Panc1 (cell line): Measurements from ENCODE around the gene SLC7A1.

DNA sequence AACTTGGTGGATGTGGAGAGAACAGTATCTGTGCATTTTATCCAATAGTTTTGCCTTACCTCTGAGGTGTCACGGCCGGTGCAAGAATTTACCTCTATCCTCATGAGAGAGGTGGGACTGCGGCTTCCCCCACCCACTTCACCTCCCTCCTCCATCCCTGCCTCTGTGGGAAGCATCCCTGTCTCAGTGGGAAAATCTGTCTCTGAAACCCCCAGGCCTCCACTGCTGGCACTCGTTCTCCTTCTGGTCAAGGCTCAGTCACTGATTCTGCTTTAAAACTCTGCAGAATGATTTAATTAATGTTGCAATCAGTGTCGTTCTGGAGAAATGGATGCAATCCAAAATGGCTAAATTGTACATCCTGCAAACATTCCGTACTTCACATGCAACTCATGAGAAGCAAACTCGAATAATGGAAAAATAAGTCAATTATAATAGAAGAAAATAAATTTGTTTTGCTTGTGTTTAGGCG, 5.5 kb downstream of the RASL11A start:
- RRBS, 2 experiments = no CpG with 5 or more reads among the region's 8 CpGs

DNA sequence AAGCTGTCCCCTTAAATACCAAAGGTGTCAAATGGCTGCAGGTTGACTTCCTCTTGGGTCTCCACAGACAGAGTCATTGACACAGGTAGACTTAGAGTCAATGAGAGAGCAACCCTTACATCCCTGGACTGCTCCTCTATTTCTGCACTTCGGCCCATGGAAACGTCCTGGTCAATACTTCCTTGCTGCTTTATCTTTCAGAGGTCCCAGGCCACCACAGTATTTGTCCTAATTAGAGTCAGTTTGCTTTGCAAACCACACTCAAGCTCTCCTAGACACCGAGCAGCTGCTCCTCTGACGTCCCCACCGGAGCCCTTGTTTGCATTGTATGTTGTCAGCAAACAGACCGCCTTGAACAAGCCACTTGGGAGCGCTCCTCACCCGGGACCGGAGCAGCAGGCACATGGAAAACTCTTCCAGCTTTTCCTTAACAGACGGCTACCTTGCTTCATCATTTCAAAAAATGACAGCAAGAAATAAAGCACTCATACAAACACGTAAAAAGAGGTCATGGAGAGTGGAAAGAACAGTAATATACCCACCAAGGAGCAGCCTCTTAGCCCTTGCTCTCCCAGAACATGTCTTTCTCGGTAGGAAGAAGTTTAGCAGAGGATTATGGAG, 51.5 kb upstream of the GTF3A start:
- RRBS, 2 experiments = 8 to 17% methylated on average over 3 of the region's 12 CpGs

GRCh38 chr13:27404516-27405291, 19.7 kb upstream of the GTF3A start:
- RRBS, 2 experiments = 71 to 83% methylated on average over 7 of the region's 21 CpGs

- RRBS, 2 experiments = no CpG with 5 or more reads among the region's 4 CpGs
These were observed 5.9 kb downstream of the GTF3A start for GRCh38 chr13:27430133-27430872.

- RRBS, 2 experiments = no CpG with 5 or more reads among the region's 2 CpGs
These were observed 60.5 kb downstream of the LNX2 start for GRCh38 chr13:27559824-27560137.

DNA sequence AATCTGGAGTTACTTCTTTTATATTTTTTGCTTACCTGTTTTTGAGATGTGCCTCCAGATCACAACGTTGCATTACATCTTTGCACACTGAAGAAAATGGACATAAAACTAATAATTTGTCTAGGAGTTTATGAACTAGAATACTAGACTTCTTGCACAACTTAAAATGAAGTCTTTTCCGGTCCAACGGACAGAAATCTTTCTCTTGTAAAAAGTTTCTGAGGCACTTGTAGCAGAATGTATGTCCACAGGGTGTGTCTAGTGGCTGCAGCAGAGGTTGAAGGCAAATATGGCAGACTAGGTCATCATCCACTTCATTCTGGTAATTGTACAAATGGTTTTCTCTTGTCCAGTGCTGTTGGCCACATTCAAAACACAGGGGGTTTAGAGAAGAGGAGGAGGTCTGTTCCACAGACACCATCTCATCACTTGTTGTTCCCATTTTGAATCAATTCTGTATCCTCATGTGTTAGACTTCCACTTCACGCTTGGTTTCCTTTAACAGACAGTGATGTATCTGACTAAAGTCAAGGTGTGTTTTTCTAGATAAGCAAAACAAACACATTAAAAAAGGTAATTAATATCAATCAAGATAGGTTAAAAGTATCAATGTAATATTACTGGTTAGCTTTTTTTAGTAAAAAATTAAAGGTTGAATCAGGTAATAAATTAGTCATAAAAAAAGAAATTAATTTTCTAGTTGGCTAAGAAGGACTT, 38.9 kb downstream of the LNX2 start:
- RRBS, 2 experiments = no CpG with 5 or more reads among the region's 4 CpGs

DNA sequence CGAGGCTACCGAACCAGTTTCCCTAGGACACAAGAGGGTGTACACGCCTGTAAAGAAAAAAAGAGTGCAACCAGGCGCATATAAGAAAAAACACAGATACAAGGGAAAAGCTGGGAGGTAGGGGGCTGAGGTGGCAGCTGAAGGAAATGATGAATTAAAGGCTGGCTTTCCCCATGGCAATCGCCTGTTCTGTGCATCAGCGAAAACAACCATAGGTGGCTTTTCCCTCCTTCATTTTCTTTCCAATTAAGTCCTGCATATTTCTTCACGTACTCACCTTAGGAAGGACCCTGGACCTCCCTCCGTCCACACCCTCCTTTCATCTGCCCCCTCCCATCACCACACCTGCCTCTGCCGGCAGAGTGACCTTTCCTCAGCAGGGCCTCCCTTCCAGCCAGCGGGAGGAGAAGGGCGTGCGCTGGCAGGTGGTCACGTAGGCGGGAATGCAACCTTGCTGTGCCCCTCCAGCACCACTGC, 60.9 kb downstream of the GSX1 start:
- RRBS, 2 experiments = no CpG with 5 or more reads among the region's 14 CpGs

- RRBS, 2 experiments = under 1 to 6% methylated on average over 31 to 35 of the region's 48 CpGs
These were observed 458 bp downstream of the CDX2 start for GRCh38 chr13:27968632-27969082.

DNA sequence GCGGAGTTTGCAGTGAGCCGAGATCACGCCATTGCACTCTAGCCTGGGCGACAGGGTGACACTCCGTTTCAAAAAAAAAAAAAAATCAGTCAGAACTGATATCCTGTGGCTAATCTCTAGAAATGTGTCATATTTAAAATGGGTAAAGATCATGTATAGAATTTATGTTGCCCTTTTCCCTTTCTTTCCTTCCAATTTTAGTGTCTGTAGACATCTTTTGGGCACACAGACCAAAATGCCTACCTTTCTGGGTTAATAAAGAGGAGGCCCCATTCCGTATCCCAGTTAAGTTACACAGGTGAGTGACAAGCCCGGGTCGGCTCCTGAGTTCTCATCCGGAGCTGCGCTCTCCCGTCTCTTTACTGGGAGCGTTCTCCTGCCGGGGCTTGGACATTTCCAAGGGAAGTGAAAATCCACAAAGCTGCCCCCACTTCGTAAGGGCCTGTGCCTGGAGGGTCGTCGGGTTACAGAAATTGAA, 6.0 kb upstream of the CDX2 start:
- RRBS, 2 experiments = 81 to 90% methylated on average over 2 to 3 of the region's 16 CpGs

DNA sequence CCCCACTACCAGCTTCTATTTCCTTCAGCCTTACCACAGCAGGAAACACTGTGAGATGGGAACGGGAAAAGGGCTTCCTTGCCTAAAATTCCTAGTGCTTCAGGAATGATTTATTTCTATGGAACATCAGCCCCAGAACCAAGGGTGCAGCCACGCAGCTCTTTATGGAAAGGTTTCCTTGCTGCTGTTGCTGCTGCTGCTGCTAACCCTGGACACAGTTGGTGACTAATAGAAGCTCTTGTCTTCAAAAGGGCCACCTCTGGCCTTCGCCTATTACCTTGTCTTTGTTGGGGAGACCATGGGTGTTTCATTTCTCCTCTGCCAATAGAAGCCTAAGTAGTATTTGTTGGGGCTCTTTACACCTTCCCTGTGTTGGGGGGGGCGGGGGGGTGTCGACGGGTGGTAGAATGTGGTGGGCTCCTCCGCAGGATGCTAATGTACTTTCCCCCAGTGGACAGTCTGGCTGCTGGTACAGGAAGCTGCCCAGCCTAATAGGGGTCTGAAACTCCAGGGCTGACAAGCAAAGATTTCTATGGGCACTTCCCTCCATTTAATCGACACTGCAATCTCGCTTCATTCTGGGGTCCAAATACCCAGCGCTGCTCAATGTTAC, 7.7 kb upstream of the CDX2 start:
- RRBS, 2 experiments = no CpG with 5 or more reads among the region's 10 CpGs

DNA sequence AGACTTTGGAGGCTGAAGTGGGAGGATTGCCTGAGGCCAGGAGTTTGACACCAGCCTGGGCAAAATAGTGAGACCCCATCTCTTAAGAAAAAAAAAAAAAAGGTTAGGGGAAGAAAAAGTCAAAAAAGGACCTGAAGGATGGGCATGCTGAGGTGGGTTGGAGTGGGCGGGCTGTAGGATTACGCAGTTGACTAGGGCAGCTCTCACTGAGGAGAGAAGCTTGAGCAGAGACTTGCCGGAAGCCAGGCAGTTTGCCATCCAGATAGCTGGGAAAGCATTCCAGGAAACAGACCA, 13.1 kb upstream of the SLC46A3 start:
- RRBS, 2 experiments = no CpG with 5 or more reads among the region's 3 CpGs

DNA sequence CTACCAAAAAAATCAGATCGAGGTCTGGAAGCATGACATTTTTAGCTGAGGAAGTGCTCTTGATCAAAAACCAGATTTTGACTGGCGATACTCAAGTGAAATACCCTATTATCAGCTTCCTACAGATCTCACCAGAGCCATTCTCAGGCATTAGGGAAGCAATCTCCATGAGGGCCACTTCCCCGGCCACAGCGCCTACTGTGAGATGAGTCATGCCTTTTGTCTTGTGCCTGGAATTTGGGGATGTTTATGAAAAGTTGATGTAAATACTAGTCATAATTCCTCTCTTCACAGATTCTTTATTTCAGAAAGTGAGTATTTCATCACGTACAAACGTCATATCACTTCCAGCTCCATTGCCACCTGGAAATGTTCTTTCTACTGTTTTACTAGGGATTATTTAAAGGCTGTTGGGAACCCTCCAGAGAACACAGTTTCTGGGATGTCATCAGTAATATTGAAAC, 25.3 kb upstream of the SLC46A3 start:
- RRBS, 2 experiments = no CpG with 5 or more reads among the region's 6 CpGs

DNA sequence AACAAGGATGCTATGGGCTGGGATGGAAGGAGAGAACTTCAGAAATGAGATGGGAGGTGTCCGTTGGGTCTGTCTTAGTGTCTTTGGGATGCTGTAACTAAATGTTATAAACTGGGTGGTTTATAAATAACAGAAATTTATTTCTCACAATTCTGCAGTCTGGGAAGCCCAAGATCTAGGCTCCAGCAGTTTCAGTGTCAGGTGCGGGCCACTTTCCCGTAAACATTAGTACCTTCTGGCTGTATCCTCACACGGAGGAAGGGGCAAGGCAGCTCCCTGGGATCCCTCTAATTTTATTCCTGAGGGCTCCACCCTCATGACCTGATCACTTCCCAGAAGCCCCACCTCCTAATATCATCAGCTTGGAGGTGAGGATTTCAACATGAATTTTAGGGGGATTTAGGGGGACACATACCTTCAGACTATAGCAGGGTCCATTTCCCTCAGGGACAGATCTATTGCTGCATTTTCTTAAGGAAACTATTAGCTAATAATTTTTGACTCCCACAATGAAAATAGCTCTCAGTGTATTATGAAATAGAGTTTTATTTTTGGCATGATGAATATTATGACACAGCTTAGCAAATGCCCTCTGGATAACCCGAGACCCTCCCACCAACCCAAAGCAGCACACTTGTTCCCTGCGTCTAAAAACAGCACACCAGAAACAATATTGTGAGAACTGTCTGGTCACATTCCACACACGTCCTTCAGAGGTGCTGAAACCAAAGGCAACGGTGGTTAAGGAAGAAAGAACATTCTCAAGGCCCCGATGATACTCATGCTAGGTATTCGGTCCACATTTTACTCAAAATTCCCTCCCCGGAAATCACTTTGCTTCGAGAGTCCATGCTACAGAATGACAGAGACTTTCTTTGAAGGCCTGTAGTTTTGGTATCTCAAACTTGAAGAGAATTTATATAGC, 157.0 kb downstream of the SLC7A1 start:
- RRBS, 2 experiments = no CpG with 5 or more reads among the region's 12 CpGs

GRCh38 chr13:29523944-29524483, 71.5 kb downstream of the SLC7A1 start:
- RRBS, 2 experiments = 79% methylated on average over 5 of the region's 23 CpGs; no CpG with 5 or more reads in 1 of the 2 experiments

GRCh38 chr13:29595303-29596141, at the start of gene SLC7A1:
SLC7A1 (minus strand) TSS chr13:29595688.
- RRBS, 2 experiments = 1 to 6% methylated on average over 37 of the region's 113 CpGs

DNA sequence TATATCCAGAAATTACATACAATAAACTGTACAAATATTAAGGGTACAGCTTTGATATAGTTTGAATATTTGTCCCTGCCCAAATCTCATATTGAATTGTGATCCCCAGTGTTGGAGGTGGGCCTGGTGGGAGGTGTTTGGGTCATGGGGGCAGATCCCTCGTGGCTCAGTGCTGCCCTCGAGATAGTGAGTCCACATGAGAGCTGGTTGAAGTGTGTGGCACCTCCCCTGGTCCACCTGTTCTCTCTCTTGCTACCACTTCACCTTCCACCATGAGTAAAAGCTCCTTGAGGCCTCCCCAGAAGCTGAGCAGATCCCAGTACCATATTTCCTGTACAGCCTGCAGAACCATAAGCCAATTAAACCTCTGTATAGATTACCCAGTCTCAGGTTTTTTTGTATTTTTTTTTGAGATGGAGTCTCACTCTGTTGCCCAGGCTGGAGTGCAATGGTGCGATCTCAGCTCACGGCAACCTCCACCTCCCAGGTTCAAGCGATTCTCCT, 93.6 kb downstream of the UBL3 start:
- RRBS, 2 experiments = no CpG with 5 or more reads among the region's 5 CpGs

DNA sequence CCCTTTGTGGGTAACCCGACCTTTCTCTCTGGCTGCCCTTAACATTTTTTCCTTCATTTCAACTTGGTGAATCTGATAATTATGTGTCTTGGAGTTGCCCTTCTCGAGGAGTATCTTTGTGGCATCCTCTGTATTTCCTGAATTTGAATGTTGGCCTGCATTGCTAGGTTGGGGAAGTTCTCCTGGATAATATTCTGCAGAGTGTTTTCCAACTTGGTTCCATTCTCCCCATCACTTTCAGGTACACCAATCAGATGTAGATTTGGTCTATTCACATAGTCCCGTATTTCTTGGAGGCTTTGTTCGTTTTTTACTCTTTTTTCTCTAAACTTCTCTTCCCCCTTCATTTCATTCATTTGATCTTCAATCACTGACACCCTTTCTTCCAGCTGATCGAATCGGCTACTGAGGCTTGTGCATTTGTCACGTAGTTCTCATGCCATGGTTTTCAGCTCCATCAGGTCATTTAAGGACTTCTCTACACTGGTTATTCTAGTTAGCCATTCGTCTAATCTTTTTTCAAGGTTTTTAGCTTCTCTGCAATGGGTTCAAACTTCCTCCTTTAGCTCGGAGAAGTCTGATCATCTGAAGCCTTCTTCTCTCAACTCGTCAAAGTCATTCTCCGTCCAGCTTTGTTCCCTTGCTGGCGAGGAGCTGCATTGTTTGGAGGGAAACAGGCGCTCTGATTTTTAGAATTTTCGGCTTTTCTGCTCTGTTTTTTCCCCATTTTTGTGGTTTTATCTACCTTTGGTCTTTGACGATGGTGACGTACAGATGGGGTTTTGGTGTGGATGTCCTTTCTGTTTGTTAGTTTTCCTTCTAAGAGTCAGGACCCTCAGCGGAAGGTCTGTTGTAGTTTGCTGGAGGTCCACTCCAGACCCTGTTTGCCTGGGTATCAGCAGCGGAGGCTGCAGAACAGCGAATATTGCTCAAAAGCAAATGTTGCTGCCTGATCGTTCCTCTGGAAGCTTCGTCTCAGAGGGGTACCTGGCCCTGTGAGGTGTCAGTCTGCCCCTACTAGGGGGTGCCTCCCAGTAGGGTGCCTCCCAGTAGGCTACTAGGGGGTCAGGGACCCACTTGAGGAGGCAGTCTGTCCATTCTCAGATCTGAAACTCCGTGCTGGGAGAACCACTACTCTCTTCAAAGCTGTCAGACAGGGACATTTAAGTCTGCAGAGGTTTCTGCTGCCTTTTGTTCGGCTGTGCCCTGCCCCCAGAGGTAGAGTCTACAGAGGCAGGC, 21.9 kb downstream of the UBL3 start:
- RRBS, 2 experiments = no CpG with 5 or more reads among the region's 23 CpGs

DNA sequence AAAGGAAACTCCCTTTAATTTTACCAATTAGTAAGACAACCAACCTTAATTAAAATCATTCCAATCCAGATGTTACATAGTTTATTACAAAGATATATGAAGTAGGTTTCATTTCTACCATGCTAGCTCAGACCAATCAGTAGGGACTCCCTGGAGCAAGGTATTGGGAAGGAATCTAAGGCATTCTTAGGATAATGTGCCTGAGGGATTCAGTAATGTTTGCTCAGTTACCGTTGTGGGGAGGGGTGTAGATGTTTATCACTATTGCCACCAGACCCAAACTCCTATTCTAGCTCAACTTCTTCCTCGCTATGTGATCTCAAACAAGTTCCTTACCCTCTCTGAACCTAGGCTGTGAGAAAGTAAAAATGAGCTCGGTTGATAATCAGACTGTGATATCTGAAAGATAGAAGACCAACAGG, 8.9 kb downstream of the UBL3 start:
- RRBS, 2 experiments = no CpG with 5 or more reads among the region's 3 CpGs

DNA sequence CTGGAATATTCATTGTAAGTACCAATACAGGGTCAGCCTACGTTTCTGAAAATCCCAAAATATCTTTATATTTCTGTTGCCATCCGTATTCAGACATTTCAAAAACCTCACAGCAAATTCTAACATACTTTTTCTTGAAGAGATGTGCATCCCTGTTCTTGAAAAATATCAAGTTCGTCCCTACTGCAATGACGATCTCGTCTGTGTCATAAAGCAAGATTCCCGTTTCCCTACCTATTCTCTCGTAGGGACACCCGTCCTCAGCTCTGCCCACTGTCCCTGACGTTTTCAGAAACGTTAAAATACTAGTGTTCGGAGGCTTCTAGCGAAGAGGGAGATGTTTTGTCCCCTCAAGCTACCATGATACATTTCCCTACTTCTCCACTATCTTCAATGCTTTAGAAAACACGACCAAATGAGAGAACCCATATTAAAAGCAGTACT, 1.5 kb downstream of the UBL3 start:
- RRBS, 2 experiments = no CpG with 5 or more reads among the region's 13 CpGs

- RRBS, 2 experiments = no CpG with 5 or more reads among the region's 4 CpGs
These were observed 55.4 kb upstream of the UBL3 start for GRCh38 chr13:29905746-29906293.